HTERT-HM (cell line): ENCODE measurements around a stretch of chr9.

- RRBS = no CpG with 5 or more reads among the region's 1 CpG
Observed at GRCh38 chr9:109479194-109479447, 19.0 kb downstream of the PTPN3 start.

- RRBS = no CpG with 5 or more reads among the region's 3 CpGs
Observed at GRCh38 chr9:109538315-109538618, 40.2 kb upstream of the PTPN3 start.

DNA sequence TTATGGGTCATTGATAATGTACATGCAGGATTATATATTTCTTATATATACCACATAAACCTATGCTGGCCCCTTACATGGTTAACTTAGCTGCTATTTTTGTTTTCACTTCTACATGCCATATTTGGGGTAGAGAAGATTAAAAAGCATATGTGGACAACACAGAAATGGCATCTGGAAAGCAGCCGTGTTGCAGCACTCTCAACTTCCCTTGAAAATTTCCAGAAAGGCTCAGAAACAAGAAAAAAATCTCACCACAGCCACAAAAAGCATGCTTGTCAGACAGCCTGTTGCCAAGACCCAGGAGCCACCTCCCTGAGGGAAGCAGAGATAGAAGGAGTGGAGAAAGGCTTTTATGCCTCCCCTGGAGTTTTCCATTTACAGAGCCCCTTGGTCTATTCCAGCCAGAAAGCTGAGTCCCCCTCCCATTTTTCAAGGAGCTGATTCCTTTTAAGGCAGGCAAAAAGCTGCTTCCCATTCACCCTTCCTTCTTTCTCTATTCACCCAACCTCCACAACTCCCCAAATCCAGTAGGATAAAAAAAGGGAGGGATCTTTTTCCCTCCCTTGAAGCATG, 37.3 kb upstream of the PALM2AKAP2 start:
- RRBS = no CpG with 5 or more reads among the region's 1 CpG

DNA sequence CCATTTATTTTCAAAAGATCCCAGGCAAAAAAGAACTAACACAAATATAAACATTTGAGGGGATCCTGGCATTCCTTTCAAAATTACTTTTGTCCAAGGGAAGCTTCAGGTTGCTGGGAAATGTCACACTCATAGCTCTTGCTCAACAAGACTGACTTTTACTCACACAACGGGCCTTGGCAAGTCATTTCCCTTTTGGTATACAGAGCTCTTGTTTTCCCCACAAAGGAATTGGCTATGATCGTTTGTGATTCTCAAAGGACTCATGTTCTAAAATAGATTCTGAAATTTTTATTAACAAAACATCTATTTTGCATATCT, 4.5 kb upstream of the PALM2AKAP2 start:
- RRBS = no CpG with 5 or more reads among the region's 2 CpGs

GRCh38 chr9:109780567-109781385, 778 bp downstream of the PALM2AKAP2 start:
- RRBS = no CpG with 5 or more reads among the region's 18 CpGs

DNA sequence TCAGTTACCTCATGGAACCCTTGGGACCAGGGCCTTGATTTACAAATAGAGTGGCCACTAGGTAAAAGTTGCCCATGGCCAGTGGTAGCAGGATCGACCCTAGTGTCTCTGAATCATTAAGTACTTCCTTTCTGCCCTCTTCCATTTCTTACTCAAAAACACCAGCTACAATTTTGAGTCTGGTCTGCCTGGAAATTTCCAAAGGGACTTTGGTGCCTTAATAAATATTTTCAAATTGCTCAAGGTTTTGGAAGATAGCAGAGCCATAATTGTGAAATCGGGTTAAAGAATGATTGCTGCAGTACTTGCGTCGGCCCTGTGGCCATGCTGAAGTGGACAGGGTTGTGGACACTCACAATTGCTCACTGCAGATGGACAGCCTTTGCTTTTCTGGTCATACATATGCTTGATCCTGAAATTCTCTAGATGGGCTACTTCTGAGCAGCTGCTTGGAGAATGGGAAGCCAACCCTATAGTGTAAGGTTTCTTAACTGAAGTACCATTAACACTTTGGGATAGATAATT, 14.6 kb downstream of the PALM2AKAP2 start:
- RRBS = no CpG with 5 or more reads among the region's 4 CpGs

DNA sequence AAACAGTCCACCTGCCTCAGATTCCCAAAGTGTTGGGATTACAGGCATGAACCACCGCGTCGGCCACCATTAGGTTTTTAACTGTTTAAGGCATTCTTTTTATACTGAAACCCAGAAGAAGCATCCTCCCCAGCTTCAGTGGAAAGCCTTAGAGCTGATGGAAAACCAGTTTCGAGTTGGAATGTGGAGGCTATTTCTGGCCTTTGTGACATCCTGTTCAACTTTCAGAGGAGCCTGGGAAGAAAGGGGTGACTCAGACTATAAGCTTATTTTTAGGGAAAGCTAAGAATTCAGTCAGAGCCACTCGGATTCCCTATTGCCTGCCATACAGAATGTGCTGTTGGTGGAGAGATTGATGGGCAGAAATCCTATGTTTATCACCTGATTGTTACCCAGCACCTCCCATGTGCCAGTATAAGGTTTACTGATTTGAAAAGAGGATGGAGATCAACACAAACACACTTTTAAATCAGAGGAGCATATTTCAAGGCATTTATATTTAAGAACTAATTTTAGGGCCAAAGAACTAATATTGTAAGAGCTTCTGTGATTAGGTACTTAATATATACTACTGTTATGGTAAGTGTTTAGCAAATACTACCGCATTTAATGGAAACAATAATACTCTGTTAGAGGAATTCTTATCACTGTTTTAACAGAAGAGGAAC, 19.9 kb downstream of the PALM2AKAP2 start:
- RRBS = no CpG with 5 or more reads among the region's 6 CpGs

GRCh38 chr9:109806410-109807054, 26.5 kb downstream of the PALM2AKAP2 start:
- RRBS = no CpG with 5 or more reads among the region's 3 CpGs

DNA sequence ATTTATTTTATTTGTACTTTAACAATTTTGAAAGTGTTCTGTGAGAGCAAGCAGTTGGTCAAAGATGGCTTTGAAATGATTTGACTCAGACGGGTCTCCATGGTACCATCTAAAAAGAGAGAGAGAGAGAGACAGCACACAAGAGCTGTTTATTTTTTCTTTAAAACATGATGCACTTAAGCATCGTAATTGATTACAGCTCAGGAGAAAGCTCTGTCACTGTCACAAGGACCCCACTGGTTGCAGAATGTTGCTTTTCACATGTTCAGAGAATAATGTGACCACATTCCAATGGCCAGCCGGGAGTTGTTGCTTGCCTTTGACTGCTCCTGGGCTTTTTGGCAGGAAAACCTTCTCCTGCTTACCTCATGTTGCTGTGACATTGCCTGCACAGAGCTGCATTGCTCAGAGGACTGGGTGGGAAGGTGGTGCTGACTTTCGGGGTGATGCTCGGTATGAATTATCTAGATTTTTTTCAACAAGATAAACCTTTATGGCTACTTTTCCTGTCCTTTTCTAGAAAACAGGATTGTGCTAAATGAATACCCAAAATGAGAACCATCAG, 88.2 kb downstream of the PALM2AKAP2 start:
- RRBS = no CpG with 5 or more reads among the region's 5 CpGs

GRCh38 chr9:109887102-109887529, 107.1 kb downstream of the PALM2AKAP2 start:
- RRBS = no CpG with 5 or more reads among the region's 3 CpGs

- RRBS = no CpG with 5 or more reads among the region's 6 CpGs
Observed at GRCh38 chr9:109908983-109909637, 129.1 kb downstream of the PALM2AKAP2 start.

DNA sequence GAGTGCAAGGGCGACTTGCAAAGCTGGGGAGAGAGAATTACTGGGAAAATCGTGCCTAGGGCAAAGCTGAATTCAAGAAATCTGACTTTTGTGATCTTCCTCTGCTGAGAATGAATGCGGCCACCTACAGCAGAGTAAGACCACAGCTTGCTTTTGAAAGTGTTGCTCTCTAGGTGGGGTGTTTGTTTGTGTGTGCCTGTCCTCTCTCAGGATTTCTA, 160.5 kb downstream of the C9orf152 start:
- RRBS = no CpG with 5 or more reads among the region's 3 CpGs

- RRBS = no CpG with 5 or more reads among the region's 5 CpGs
Observed at GRCh38 chr9:110099191-110099792, 108.7 kb downstream of the C9orf152 start.

- RRBS = no CpG with 5 or more reads among the region's 4 CpGs
Observed at GRCh38 chr9:110128838-110129463, 79.0 kb downstream of the C9orf152 start.

DNA sequence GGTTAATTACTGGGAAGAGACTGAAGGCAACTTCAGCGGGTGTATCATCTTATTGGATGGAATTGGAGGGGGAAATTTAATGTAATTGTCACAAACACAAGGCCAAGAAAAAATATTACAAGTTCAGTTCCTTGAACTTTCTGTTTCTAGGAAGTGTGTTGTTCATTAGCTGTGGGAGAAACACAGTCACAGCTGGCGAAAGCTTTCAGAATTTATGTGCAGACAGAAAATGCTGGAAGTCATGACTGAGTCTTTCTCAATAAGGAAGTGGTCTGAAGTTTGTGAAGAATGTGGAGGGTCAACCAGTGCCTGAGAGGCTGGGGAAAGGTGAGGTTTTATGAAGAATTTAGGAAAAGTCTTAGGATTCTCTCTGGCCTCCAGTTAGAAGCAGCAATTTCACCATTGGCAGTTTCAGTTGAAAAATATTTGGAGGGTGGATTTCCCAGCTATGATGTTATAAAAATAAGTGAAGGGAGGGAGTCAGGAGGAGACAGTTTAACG, 15.0 kb downstream of the C9orf152 start:
- RRBS = no CpG with 5 or more reads among the region's 3 CpGs

- RRBS = no CpG with 5 or more reads among the region's 6 CpGs
Observed at GRCh38 chr9:110214105-110214505, 6.1 kb upstream of the C9orf152 start.

DNA sequence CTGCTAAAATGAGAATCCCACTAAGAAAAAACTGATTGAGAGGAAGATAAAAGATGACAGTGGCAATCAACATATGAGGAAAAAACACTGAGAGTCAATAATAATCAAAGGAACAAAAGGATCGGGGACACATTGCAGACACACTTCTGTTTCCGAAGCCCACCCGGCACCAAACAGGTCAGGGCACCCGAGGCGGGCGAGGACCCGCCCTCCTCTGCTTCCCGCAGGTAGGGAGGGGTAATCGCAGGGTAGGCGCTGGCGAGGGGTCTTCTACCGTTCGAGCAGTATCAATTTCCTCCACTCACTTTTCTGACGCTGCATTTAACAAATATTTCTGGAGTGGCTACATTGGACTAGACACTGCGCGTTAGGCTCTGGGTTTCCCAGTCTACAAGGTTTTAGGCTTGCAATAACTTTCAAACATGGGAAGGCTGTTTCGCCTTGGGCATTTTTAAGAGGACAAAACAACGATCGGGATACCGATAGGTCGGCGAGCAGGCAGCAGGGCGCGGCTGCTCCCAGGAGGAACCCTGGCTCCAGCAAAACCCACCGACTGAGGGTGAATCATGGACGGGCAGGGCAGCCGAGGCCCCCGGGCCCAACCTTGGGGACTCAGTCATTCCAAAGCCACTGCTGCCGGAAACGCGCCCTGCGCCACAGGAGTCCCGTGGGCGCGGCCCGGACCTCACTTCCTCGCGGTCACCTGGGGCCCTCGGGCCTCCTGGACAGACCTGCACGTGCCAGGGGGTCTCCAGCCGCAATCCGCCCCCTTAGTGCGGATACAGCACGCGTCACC, 1.1 kb downstream of the TXN start:
- RRBS = 1% methylated on average over 8 of the region's 45 CpGs

DNA sequence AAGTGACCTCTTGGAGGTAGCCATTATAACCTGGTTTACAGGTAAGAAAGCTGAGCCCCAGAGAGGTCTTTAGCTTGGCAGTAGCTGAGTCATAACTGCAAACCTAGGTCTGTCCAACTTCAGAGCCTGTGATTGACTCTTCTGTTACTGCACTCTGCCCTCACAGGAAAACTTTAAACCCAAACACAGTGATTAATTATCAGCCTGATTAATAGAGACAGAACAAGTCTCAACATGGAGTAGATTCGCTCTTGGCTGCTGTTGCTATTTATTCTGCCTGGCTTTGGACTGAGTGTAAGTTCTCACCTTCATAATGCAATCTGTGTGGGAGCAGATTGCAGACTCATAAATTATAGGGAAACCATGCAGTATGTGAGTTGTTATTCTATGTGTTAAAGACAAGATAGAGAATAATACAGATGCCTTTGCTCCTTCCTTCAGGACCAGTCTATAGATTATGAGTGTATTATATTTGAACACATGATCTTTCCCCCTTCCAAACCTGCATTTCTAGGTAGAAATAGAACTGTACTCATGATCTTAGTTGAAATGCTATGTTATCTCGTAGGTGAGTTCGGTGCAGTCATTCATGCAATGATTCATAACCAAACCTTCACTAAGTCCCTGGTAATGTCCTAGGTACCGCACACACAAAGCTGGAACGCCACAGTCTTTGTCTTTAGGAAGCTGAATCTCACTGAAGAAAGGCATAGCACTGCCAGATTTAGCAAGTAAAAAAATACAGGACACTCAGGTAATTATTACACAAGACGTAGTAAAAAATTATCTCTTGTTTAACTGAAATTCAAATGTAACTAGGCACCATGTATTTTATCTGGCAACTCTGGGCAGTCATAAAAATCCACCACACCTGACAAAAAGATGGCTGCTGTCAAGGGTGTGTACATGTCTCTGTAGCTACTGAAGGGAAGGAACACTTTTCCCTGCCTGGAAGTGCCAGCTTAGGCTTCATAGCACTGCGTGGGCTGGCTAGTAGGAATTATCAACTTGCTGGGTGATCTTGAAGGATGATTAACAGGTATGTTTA, 27.8 kb upstream of the TXN start:
- RRBS = no CpG with 5 or more reads among the region's 7 CpGs

- RRBS = no CpG with 5 or more reads among the region's 3 CpGs
Observed at GRCh38 chr9:110303035-110303631, 34.5 kb downstream of the TXNDC8 start.

GRCh38 chr9:110549617-110550120, 29.9 kb downstream of the SVEP1 start:
- RRBS = no CpG with 5 or more reads among the region's 5 CpGs